SK-N-DZ (cell line): ENCODE measurements around the genes COMMD6, UCHL3 and SLAIN1.

DNA sequence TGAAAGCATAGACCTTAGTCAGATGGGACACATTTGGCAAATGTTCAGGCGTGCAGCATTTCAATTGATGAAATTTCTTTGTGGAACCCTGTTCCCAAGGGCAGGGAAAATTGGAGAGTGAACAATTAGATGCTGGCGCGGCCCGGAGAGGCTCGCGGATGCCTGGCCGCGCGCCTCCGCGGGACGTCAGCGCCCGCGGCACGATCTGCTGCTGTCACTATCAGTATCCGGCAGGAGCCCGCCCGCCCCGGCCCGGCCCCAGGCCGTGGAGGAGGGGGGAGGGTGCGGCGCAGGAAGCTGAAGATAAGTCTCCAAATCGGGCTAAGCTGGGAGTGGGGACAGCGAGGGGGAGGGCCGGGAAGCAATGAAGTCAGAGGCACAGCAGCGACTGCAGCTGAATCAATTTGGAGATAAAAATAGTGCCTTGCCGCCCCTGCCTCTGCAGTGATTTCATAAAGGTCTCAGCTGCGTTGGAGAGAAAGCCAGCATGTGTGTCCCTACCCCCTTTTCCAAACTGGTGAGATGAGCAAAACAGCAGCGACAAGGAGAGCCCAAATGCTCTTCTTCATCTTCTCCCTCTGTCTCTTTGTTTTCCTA is 906.2 kb downstream of the TBC1D4 start:
RAMPAGE:
- cytosol, long total RNA = no peak
- nucleus, long total RNA = no peak

GRCh38 chr13:75309752-75310884 is 171.9 kb downstream of the TBC1D4 start:
RAMPAGE:
- cytosol, long total RNA = no peak
- nucleus, long total RNA = no peak

GRCh38 chr13:75446202-75446619 is 35.8 kb downstream of the TBC1D4 start:
RAMPAGE:
- cytosol, long total RNA = no peak
- nucleus, long total RNA = no peak

DNA sequence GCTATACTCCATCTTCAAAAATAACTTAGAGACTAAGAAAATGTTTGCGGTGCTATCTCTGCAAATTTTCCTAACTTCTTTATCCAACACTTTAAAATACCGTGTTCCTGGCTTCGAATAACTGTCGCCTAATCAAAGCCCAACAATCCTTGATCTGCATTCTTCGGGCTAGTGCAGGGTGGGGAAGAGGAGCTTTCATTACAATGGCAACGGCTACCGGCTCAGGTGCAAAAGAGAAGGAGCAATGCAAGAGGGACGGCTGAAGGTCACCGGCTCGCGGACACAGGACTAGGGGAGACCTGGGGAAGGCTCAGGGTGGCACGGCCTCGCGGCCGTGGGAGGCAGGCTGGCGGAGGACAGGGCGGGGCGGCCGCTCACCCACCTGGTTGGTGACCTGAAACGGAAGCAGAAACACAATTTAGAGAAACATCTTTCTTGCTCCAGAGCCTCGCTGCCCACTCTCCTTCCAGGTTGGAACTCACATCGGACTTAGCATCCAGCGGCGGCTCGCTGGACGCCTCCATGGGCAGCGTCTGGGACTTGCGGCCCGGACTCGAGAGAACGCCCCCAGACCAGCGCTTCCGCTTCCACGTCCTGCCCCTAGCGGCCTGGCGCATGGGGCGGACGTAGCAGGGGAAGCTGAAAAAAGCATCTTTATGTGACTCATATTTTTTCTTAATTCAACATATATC is at the start of gene COMMD6:
COMMD6 (minus strand) TSS at position 560 of the 692 bp plus-strand sequence.
RAMPAGE:
- cytosol, long total RNA = start-site peak on the minus strand centred at position 569 of the sequence, 73 bp wide, 9,412 and 8,036 reads in 2 replicates
- nucleus, long total RNA = start-site peak on the minus strand centred at position 552 of the sequence, 37 bp wide, 2,748 and 280 reads in 2 replicates

DNA sequence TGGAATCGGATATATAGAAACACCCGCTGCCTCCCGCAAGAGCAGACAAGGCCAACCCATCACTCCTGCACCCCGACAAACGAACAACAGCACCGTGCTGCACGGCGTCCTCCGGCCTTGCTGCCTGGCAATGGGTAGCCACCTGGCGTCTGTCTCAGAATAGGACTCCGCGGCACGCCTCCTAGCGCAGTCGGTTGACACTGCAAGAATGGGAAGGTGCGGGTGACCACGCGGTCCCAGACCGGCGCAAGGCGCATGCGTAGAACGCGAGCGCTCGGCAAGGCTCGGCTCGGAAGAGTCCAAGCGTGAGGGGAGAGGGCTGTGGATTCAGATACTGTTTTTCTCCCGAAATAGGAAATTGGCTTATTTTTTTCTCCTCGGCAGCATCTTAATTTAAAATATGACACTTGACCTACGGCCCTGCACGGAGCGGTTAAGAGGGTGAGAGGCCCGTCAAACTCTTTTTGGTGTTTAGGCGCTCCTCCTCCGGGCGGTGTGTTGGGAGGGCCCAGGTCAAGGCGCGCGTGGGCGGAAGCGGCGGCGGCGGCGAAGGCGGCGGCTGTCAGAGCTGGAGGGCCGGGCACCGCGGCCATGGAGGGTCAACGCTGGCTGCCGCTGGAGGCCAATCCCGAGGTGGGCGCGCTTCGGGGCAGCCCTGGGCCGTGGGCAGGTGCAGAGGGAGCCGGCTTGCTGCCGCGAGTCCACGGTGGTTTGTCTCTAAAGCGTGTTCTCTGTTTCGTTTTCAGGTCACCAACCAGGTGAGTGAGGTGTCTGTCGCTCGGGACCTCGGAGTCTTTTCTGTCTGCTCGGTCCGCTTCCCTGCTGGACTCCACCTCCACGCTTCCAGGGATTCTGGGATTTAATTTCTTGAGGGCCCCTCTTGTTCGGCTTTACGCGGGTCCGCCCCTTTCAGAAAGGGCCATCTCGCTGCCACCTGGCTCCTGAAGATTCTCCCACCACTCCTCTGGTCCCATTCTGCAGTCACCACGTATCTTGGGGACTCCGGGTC is at the start of gene UCHL3:
UCHL3 (plus strand) TSS at position 562 of the 1,009 bp plus-strand sequence.
RAMPAGE:
- cytosol, long total RNA = start-site peak on the plus strand centred at position 553 of the sequence, 57 bp wide, 6,104 and 1,848 reads in 2 replicates
- nucleus, long total RNA = start-site peak on the minus strand centred at position 169 of the sequence, 89 bp wide, 217 and 45 reads in 2 replicates; start-site peak on the plus strand centred at position 550 of the sequence, 50 bp wide, 2,601 and 1,584 reads in 2 replicates

DNA sequence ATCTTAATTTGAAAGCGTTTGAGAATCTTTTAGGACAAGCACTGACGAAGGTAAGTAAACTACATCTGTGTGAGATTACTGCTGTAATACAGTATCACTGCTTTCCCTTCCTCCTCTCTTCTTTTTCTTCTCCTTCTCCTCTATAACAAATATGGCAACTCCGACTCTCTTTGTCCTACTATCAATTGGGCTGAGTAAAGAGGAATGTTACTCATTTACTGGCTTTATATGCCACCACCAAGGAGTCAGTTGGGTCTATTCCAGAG is 160.5 kb downstream of the LMO7 start:
RAMPAGE:
- cytosol, long total RNA = no peak
- nucleus, long total RNA = no peak

DNA sequence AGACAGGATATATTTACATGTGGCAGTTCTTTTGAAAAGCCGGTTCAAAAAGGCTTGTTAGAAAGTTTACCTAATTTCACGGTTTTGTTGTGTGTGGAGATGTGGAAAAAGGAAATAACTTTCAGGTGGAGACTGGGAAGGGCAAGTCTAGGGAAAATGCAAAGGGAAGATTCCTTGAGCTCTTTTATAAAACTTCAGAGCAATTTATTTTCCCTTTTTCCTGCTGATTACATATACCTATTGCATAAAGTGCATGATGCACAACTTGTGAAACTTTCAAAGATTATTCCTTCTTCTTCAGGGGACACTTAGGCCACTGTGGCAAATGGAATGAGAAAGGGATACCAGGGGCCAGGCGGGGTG is 170.3 kb downstream of the LMO7 start:
RAMPAGE:
- cytosol, long total RNA = no peak
- nucleus, long total RNA = no peak

GRCh38 chr13:76764111-76765070 is 121.8 kb downstream of the KCTD12 start:
RAMPAGE:
- cytosol, long total RNA = no peak
- nucleus, long total RNA = no peak

DNA sequence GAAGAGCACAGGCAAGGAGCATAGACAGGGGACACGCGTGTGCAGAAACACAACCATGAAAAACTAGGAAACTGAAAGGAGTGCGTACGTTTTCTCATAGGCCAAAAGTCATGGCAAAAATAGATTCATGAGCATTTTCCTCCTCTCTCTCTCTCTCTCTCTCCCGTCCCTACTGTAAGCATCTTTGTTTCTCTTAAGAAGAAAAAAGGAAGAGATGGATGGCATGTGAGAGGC is 60.4 kb downstream of the KCTD12 start:
RAMPAGE:
- cytosol, long total RNA = no peak
- nucleus, long total RNA = no peak

GRCh38 chr13:76865630-76865988 is 20.6 kb downstream of the KCTD12 start:
RAMPAGE:
- cytosol, long total RNA = no peak
- nucleus, long total RNA = no peak

DNA sequence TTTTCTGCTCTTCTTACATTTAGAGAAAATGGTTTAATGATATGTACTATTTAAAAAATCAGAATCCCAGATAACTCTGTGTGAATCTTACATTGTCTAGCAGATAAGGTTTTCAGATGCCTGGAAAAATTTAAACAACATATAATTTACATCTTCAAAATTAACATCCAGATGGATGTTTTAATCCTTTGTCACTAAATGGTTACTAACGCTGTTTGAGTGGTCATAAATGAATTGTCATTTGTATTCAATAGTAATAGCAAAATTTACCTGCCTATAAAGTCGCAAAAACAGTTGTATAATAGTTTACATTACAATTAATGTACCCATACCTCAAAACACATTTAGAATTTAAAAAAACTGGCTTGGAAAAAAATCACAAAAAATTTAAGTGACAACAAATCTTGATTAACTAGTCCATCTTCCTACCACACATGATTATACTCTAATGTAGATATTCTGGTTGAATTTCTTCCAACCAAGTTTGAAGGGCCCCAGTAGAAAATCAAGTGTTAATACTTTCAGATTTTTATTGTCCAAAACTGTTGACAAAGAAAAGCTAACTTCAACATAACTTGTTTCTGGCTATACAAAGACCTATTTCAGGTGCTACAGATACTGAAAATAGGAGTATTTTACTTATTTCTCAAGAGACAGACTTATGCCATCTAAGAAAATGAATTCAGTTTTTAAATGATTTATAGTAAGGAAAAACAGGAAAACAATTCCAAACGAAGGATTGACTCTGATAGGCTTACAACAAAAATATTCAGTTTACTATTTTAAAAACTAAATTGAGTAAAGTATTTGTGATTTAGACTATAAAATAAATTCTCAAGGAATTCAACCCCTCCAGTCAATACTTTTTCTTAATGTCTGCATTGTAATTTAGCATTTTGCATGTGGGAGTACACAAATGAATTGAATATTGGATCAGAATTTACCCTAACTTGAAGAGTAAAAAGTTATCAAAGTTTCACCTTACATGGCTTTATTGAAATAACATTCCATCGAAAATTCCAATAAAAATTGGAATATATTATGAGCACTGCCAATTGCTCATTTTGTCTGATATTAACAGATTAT is 5.4 kb downstream of the KCTD12 start:
RAMPAGE:
- cytosol, long total RNA = start-site peak on the minus strand centred at position 877 of the sequence, 154 bp wide, 8 and 24 reads in 2 replicates
- nucleus, long total RNA = no peak

RAMPAGE:
- cytosol, long total RNA = no peak
- nucleus, long total RNA = no peak
Observed at GRCh38 chr13:76917633-76918173, 30.6 kb upstream of the ACOD1 start.

GRCh38 chr13:77016968-77017261 is 10.0 kb downstream of the FBXL3 start:
RAMPAGE:
- cytosol, long total RNA = no peak
- nucleus, long total RNA = no peak

RAMPAGE:
- cytosol, long total RNA = no peak
- nucleus, long total RNA = no peak
Observed at GRCh38 chr13:77136886-77137594, 110.1 kb upstream of the FBXL3 start.

DNA sequence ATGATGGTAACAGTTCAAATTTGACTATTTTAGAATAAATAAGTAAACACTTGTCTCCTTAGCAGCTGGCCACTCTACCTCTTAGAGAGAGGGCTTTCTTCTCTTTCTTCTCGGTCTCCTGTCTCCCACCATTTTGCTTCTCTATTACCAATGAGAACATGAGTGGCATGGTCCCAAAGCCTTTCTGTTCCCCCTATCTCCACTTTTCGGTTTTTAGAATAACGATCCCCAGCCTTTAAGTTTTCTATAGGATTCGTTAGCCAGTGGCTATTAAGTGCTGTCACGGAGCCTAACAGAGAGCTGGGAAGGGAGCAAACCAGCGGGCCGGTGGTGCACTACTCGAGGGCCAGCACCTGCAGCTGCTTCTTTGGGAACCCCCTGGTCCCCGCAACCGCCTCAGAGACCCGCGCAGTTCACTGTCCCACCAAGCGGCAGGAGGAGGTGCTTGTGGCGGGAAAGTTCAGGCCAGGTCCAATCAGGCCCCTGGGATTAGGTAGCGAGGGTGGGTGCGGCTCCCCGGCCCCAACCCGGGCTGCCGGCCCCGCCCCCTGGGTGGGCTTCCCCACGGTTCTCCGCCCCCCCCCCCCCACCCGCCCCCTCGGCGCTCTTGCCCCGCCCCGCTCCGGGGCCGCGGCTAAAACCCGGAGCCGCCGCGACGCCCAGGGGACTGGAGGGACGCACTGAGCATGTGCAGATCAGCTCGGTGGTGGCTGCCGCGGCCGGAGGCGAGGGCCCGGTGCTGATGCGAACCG is at the start of gene SLAIN1:
SLAIN1 (plus strand) TSS at position 663 of the 752 bp plus-strand sequence.
RAMPAGE:
- cytosol, long total RNA = no peak
- nucleus, long total RNA = no peak

DNA sequence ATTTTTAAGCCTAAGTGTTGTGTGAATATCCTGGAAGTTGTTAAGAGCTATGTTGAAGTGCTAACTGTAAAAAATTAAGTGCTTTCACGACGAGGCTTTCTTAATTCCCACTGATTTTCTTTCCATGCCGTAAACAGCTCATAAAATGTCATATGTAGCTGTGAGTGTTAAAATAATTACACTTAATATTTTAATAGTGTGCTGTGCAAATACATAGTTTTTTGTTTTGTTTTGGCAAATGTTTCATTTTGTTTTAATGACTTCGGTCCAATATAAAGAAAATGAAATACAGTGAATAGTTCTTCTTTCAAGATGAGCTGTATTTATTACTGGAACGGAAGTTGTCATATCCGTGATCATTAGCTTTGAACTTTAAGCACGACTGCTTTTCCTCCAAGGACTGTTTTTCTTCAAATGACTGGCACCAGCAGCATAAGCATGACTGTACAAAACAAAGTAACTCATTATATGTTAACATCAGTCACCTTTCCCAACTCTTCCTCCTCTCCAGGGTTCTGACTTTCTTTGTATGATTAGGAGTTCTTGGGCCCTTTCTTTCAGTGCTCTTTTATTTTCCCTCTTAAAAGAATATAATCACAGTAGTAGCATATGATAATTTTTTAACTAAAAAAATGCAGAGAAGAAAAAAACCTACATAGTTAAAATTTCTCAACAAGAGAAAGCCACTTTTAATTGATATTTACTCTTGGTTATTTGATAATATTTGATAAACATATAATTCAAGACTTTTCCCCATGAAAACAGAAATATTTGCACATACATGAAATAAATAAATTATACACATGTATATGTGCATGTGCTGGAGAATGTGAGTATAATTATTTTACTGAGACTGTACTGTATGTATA is 20.5 kb downstream of the EDNRB start:
RAMPAGE:
- cytosol, long total RNA = no peak
- nucleus, long total RNA = no peak

DNA sequence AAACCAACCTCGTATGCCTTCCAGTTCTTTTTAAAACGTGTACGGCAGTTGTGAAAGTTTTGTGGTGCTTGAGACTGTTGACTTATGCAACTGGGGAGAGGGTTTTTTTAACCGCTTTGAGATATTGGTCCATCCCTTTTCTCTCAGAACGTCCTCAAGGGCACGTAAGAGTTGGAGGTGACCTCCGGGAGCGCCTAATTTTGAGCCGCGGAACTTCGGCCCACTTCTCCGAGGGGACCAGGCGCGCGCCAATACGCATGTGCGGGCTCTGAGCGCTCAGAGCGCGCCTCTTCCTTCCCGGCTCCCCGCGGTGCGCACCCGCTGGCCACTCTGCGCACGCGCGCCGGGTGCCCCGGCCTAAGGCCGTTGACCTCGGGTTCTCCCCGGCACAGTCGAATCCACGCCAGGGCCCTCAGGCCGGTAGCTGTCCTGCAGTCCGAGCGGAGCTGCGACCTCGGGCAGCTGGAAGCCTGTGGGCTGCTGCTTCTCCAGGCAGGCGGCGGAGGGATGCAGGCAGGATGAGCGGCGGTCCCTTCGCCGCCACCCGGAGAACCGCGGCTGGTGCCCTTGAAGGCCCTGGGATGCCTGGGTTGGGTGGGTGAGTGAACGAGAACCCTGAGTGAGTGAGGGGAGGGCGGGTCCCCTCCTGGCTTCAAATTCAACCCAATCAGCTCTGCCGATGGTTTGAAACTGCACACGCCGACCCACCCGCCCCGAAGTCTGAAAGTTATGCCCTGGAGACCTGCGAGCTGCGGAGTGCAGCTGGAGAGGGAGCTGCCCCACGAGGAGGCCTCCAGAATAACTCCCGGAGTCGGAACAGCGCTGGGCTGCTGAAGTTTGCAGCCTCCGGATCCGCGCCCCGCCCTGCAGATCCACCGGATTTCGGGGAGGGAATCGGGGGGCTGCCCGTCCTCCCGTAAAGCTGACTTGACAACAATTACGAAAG is 7.3 kb downstream of the POU4F1 start:
RAMPAGE:
- cytosol, long total RNA = no peak
- nucleus, long total RNA = no peak

DNA sequence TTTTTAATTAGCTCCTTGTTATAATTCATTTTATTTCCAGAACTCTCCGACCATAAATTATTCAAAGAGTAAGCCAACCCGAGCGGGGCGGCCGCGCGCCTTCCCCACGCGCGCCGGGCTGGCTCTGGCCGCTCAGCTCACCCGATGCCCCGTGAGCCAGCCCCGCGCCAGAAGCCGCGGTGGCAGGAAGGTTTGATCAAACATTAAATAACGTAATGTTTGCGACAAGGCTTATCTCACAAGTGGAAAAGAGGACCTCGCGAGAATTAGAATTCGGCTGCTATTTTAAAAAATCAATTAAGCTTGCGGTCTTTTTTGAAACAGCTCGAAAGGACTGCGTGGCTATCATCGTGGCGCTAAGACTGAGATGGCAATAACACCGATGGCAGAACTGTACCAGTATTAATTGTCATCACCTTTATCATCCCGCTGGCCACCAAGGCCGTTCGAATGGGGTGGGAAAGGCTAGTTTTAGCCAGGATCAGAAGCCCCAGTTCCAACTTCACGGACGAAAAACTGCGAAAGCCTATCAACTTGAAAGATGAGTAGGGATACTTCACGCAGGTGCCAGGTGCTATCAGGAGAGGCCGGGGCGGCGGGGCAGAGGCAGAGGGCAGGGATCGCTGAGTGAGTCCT is 6.5 kb downstream of the POU4F1 start:
RAMPAGE:
- cytosol, long total RNA = no peak
- nucleus, long total RNA = no peak

DNA sequence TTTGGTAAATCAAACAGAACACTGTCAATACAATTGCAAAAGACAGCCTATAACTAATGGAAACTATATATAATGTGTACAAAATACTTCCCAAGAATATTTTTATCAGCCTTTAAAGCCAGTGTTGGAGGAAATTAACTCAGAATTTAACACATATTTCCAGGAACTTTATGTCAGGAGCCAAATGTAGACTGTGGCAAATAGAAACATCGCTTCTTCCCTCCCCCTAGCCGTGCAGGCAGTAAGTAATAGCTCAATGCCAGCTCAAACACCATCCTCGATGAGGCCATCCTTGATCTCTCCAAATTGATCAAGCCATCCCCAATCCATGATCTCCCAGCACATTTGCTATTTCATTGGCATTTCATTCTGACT is 1.3 kb downstream of the OBI1 start:
RAMPAGE:
- cytosol, long total RNA = no peak
- nucleus, long total RNA = no peak

GRCh38 chr13:78660026-78660986 is 1.4 kb upstream of the OBI1 start:
RAMPAGE:
- cytosol, long total RNA = no peak
- nucleus, long total RNA = no peak